Umbilical cord (tissue), 2 donors: ENCODE results near the gene LRGUK.

DNA sequence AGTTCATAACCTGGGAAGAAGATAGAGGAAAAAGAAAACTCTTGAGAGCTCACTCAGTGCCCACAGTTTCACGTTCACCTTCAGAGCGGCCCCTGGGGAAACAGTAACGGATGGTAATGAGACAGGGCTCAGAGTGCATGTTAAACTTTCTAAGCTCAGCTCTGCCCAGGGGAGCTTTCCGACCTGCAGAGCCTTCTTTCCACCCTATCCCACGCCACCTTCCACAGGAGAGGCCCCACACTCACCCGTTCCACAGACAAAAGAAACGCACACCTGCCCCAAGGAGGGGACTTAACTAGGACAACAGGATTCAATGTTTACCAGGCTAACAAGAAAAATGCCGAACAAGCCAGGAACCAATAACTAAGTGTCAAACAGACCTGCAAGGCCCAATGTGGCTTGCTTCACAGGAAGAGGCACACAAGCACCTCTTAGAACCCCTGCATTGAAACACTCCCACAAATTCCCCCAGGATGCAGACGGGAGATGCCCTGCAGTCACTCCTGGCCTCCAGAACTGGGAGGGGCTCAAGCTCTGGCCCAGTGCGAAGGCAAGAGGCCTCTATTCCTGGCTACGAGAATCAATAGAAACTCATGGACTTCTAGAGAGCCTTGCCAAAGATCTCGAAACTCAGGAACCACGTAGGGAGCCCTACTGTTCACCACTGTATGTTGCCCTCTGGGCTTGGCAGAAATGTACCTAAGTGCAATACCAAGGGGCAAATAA, 260.2 kb upstream of the KLF14 start:
- RAMPAGE, long total RNA: no peak

- RAMPAGE, long total RNA: no peak
Measured at GRCh38 chr7:131013145-131013466, 279.1 kb upstream of the KLF14 start.

GRCh38 chr7:131048607-131049779, 278.7 kb upstream of the MKLN1 start:
- RAMPAGE, long total RNA: no peak

DNA sequence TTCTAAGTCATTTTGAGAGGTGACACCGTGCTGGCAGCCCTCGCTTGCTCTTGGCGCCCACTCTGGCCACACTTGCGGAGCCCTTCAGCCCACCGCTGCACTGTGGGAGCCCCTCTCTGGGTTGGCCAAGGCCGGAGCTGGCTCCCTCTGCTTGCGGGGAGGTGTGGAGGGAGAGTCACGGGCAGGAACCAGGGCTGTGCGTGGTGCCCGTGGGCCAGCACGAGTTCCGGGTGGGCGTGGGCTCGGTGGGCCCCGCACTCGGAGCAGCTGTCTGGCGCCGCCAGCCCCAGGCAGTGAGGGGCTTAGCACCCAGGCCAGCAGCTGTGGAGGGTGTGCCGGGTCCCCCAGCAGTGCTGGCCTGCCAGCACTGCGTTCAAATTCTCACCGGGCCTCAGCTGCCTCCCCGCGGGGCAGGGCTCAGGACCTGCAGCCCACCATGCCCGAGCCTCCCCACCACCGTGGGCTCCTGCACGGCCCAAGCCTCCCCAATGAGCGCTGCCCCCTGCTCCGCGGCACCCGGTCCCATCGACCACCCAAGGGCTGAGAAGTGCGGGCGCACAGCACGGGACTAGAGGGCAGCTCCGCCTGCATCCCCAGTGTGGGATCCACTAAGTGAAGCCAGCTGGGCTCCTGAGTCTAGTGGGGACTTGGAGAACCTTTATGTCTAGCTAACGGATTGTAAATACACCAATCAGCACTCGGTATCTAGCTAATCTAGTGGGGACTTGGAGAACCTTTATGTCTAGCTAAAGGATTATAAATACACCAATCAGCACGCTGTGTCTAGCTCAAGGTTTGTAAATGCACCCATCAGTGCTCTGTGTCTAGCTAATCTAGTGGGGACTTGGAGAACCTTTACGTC, 268.9 kb upstream of the MKLN1 start:
- RAMPAGE, long total RNA: no peak

DNA sequence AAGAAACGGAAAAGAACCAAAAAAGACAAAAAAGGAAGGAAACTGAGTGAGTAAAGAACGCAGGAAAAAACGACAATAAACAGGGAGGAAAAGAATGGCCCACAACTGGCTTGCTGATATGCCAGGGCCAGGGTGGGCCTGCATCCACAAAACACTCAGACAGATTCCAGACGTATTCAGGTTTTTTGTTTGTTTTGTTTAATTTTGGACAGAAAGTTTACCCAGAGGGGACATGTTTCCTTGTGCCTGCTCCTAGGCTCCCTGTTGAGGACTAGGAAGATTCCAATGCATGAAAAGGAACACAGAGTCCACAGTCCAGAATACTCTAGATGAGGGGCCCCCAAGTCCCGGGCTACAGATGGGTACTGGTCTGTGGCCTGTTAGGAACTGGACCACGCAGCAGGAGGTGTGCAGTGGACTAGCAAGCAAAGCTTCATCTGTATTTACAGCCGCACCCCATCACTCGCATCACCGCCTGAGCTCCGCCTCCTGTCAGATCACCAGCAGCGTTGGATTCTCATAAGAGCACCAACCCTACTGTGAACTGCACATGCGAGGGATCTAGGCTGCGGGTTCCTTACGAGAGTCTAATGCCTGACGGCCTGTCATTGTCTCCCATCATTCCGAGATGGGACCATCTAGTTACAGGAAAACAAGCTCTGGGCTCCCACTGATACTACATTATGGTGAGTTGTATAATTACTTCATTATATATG, 233.1 kb upstream of the MKLN1 start:
- RAMPAGE, long total RNA: no peak

DNA sequence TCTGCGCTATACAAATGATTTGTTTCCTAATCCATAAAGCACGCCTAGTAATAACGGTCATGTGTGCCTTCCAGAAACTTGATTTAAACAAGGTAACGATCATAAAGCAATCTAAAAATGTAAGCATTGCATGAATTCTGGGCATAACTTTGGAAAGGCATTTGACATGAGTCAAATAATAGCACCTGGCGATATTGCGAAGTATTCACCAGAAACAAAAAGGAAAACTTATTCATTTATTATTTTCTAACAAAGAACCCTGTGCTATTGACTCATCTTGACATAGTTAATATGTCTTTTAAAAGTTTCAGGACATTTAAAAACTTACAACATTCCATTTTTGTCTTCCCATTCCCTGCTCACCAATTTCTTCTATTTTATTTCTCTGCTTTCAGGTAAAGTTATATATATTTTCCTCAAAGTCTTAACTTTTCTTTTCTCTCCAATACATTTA, 229.5 kb upstream of the MKLN1 start:
- RAMPAGE, long total RNA: no peak

GRCh38 chr7:131334536-131335339, 7.1 kb downstream of the MKLN1 start:
- RAMPAGE, long total RNA: no peak

- RAMPAGE, long total RNA: no peak
Measured at GRCh38 chr7:131467657-131468089, 88.8 kb downstream of the PODXL start.

DNA sequence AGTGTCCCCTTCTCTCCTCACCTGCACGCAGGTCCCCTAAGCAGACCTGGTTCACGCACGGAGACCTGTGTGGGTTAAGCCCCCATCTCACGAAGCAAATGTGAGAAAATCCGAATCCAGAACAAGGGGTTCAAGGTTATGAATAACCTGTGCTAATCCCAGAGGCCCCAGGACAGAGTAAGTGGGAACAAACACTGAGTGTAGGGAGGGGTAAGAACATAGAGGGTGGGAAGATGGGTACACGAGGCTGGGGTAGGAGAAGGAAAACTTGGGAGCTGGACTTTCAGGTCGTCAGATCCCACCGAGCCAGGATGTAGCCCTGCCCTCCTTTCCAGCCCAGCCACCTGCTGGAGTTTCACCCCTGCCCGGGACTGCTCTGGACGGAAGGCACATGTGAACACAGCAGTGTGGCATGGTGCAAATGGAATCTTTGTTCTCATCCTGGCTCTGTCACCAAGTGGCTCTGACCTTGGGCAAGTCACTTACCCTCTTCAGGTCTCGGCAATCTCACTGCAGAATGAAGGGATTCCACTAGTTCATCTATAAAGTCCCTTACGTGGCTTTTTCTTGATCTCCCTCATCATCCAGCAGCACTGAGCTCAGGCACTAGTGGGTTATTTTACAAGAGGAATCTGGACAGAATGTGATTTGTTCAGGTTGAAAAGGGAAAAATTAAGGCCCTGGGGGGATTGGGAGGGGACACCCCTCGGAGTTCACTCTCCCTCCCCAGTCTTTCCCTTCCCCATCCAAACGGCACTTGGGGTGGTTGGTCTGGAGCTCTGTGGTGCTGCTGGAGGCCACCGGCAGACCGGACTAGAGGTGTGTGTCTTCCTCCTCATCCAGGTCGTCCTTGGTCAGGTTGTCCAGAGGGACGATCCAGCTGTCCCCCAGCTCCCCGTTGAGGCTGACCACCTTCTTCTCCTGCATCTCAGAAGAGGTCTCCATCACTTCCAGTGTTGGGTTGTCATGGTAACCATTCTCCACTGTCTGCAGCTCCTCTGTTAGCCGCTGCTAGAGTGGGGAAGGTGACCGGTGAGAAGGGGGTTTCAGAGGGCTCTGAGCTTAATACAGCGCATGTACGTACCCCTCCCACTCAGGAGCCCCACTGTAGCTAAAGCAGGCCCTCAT, 52.6 kb downstream of the PODXL start:
- RAMPAGE, long total RNA: no peak

DNA sequence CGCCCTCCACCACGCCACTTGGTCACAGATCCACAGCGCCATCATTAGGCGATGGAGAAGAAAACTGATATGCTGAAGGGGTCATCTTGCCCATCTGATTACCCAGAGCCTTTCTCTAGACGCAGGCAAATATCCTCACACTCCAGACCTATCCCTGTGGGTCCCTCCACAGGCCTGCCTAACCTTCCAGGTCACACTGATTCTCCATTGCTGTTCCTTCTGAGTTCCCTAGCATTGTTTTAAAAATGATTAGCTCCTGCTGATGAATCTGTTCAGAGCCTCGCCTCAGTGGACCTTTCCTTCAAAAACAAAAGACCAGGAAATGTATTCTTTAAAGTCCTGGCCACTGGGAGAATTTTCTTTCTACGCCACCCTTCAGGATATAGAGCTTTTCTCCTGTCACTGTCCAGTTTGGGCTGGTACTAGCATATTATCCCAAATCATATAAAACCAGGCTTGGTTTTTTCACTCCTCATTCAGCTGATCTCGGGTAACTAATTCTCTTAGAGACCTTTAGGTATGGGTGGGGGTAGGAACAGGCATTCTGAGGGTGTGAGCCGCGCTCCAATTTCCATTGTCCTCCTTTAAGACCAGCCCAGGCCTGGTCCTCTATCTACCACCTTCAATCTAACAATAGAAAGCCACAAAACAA, 37.5 kb downstream of the PODXL start:
- RAMPAGE, long total RNA: no peak

GRCh38 chr7:132128050-132128965, 448.0 kb downstream of the PLXNA4 start:
- RAMPAGE, long total RNA: start-site peak on the minus strand at chr7:132128077-132128927, 23 and 15 reads in 2 replicates

- RAMPAGE, long total RNA: no peak
Measured at GRCh38 chr7:132225197-132225549, 351.1 kb downstream of the PLXNA4 start.

DNA sequence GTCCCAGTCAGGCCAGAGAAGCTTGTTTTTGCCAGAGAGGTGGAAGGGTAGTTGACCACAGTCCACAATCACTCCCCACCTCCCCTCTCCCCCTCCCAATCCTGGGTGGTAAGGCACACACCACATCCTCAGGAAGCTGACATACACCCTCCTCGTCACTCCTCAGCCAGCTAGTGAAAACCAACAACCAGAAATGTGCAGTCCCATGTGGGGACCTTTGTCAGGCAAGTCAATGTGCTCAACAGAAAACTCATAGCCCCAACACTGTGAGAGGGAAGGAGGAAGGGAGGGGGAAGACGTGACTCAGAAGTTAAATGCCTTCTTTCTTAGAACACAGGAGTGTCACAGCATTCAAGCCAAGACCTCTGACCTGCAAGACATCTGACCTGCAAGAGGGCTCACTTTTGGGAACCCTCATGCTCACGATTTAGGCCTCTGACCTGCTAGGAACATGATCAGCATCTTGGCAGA, 145.0 kb downstream of the PLXNA4 start:
- RAMPAGE, long total RNA: no peak

DNA sequence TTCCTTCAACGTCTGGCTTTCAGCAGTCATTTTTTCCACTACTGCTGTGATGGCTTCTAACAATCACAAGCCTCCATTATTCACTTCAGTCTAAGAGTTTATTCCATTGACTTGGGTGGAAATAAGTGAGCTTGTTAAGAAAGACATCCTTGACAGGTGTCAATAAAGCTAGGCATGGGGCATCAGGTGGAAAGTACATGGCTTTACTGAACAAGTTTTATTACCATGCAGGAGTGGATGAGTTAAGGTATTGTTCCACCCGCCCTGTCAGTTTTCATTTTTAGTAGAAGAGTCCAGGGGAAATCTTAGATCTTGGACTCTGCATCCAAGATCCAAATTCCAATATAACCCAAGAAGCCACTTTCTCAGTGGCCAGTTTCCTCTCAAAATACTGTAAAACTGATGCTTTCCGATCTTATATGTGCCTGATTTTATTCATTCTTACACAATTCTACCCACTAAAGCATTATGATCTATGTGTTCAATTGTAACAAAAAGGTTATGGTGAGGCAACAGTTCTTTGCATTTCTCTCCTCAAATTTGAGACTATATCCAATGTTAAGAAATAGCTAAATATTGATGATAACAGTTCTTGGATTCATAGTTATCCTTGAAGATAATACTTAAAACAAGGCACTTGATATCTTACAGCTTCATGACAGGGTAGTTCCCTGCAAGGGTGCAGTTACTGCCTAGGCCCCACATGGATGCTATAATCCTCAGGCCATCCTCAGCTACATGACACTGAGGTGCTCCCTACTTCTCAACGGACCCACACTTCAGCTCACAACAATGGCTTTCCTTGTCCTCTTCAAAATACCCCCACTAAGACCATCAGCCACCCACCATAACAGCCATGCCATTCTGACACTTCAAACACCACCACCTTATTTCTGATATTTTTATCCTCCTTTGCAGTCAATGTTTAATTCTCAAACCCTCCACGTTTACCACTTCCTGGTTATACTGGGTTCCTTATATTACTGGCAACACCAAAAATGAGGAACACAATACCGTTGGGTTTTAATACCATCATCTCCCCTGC, 140.9 kb downstream of the CHCHD3 start:
- RAMPAGE, long total RNA: no peak

GRCh38 chr7:133424047-133424584, 171.2 kb downstream of the EXOC4 start:
- RAMPAGE, long total RNA: no peak

DNA sequence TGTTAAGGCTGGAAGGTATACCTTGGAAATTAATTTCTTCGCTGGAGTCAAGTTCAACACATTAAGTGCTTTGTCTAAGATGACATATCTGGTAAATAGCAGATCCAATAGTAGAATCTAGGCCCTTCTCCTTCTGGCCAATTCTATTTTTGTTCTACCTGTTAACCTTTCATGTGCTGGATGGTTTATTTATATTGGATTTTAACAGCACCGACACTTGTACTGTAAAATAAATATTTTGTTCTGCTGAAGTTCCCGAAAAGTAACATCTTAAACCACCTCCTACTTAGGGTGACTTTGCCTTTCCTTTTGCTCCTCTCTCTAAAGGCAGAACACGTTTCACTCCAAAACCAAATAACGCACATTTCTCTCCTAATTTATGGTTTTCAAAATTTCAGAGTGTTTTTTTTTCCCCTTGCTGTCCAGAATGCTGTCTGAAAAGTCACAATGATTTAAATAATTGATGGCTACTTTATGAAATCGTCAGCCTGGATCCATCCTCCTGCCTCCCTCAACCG, 290.8 kb upstream of the LRGUK start:
- RAMPAGE, long total RNA: no peak

- RAMPAGE, long total RNA: no peak
Measured at GRCh38 chr7:134126755-134127884, at the start of gene LRGUK. Gene LRGUK (plus strand): TSS chr7:134127340.

- RAMPAGE, long total RNA: no peak
Measured at GRCh38 chr7:134366434-134366889, 49.7 kb upstream of the SLC35B4 start.

GRCh38 chr7:134418894-134419390, 40.0 kb downstream of the AKR1B1 start:
- RAMPAGE, long total RNA: no peak

- RAMPAGE, long total RNA: no peak
Measured at GRCh38 chr7:134442107-134442988, 16.6 kb downstream of the AKR1B1 start.